ENCODE results near the genes HSD17B11, SPP1 and ABCG2.

GRCh38 chr4:86582456-86582867, 11.7 kb upstream of the PTPN13 start:
- RRBS = no CpG with 5 or more reads among the region's 2 CpGs

- RRBS = no CpG with 5 or more reads among the region's 9 CpGs
These were observed 26.7 kb downstream of the AFF1 start for GRCh38 chr4:86961412-86962061.

GRCh38 chr4:86966877-86967740, 32.3 kb downstream of the AFF1 start:
- RRBS = no CpG with 5 or more reads among the region's 3 CpGs

GRCh38 chr4:86971522-86972345, 36.9 kb downstream of the AFF1 start:
- RRBS = no CpG with 5 or more reads among the region's 3 CpGs

DNA sequence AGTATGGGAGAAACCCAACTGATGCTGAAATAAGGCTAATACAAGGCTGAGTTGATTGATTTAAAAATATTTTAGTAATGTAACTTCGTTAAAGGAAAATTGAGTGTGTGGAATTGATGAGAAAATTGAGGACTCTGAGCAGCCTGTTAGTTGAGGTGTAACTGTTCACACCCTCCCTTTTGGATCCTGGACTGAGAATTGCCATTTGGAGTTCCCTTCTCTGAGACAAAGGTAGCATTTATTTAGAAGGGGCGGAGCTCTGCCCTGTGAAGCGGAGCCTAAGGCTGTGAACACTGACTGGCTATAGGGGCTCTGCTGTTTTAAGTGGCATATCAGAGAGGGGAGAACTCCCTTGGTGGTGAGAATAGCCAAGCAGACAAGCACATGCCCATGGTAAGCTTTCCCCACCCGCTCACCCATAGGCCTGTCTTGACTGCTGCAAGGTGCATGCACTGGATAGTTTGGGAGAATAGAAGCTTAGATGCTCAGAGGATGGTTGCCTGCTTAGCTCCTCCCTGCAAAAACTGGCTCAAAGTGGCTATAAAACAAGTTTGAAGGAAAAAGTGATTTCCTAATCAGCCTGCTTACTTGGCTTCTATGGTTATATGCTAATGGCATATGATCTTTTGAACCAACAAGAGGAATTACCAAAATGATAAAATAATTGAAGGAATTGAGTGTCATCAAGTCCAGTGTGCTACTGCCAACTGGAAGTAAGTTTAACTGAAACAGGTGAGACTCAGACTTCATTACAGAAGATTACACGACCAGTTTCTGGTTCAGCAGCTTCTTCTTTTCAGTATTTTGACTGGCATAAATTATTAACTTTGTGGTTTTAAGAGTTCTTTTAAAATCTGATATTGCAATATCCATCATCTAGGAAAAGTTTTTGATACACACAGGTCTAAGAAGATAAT, 108.3 kb downstream of the AFF1 start:
- RRBS = no CpG with 5 or more reads among the region's 5 CpGs

DNA sequence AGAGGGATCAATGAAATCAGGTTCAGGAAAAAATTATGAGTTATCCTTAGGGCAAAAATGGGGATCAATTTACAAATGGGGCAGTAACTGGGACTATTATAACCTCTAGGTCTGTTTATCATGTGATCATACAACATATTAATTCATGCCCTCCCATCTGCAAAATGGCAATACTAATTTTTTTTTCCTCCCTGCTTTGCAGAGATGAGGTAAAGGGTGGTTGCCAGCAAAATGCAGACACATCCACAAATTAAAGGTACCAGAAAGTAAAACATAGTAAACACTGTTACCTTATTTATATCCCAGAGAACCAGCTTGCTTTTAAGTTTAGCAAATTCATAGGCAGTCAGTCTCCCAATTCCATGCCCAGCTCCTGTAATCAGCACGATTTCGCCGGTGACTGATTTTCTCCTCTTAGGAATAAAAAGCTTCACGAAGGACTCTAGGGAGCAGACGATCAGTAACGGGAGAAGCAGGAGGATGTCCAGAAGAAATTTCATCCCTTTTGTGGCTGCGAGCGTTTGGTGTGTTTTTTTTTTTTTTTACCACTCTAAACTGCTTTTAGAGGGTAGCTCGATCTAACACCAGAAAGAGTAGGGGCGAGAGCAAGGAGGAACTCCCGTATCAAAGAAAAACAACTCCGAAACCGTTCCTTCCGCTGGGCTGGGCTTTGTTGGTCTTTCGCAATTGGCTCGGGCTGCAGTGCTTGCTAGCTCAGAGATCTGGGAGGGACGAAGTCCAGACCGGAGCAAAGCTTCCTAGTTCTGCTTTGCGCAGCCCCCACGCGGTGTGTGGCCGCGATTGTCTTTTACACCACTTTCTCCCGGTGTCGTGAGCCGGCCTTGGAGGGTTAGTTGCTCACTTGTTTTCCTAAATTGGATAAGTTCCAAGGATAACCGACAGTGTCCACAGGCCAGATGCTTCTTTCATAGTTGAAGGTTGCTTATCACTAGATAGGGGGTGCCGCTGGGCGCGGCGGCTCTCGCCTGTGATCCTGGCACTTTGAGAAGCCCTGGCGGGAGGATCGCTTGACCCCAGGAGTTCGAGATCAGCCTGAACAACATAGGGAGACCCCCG, at the start of gene HSD17B11:
TSS of gene HSD17B11 (minus strand) at position 618 of the 1,077 bp plus-strand sequence.
- RRBS = 1% methylated on average over 5 of the region's 36 CpGs

DNA sequence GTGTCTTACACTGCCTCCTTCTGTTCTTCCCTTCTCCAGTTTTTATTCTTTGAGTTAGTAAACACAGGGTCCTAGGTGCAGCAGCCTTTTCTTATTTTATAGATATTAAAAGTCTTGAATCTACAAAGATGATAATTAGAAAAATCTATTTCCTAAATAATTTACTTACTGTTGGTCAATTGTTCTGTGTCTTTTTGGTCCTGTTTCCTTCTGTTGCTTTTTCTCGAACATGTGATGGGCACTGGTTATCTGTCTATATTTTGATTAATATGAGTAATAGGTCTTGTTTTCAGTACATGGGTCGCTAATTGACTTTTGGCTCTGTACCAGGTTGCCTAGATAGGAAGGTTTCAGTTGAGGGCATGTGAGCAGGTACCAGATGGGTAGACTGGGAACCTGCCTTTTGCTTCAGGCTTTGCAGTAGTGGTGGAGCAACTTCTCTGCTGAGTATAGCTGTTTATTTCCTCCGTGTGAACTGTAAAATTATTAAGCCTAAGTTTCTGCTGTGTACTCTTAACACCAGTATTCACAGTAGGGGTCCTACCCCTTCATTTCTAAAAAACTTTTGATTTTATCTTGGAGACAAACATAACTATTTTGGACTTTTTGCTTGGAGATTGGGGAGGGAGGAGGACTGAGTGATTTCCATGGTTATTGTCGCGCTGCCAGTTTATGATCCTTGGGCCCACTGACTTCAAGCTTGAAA, 1.3 kb downstream of the NUDT9 start:
- RRBS = no CpG with 5 or more reads among the region's 5 CpGs

- RRBS = no CpG with 5 or more reads among the region's 9 CpGs
These were observed 28.6 kb downstream of the SPARCL1 start for GRCh38 chr4:87500655-87500931.

DNA sequence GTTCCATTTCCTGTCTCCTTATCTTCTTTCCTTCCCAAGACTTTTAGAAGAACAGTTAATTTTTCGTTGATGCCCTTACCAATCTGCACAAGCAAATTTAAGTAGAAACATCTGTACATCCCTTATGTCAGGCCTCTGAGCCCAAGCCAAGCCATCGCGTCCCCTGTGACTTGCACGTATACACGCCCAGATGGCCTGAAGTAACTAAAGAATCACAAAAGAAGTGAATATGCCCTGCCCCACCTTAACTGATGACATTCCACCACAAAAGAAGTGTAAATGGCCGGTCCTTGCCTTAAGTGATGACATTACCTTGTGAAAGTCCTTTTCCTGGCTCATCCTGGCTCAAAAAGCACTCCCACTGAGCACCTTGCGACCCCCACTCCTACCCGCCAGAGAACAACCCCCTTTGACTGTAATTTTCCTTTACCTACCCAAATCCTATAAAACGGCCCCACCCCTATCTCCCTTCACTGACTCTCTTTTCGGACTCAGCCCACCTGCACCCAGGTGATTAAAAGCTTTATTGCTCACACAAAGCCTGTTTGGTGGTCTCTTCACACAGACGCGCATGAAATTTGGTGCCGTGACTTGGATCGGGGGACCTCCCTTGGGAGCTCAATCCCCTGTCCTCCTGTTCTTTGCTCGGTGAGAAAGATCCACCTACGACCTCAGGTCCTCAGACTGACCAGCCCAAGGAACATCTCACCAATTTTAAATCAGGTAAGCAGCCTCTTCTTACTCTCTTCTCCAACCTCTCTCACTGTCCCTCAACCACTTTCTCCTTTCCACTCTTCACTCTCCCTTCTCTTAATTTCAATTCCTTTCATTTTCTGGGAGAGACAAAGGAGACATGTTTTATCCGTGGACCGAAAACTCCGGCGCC, 53.6 kb upstream of the SPP1 start:
- RRBS = no CpG with 5 or more reads among the region's 20 CpGs

- RRBS = no CpG with 5 or more reads among the region's 9 CpGs
These were observed at the start of gene SPP1 for GRCh38 chr4:87975337-87975998. SPP1 (plus strand) TSS chr4:87975714.

DNA sequence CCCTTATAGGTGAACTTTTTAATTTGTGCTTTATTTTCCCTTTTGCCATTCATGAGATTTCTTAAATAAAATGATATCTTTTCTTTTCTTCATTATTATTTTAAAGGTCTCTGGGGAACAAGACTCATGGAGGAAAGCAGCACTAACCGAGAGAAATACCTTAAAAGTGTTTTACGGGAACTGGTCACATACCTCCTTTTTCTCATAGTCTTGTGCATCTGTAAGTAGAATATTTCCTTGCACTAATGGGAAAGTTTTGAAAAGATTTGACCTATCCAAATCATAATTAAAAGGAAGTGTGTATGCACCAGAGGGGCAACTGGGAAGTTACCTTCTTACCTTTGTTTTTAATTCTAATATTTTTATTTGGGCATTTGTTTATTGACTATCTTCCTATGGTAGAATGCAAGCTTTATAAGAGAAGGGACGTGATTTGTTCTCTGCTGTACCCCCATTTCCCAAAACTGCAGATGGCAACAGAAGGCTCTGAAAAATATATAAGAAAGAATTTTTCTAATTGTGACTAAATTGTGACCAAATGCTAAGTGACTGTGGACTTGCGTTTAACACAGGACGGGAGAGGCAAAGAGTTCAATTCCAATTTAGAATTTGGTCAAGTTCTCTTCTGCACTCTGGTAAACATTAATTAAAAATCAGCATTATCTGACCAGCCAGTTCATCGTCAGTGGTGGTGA, 12.1 kb downstream of the PKD2 start:
- RRBS = no CpG with 5 or more reads among the region's 6 CpGs

- RRBS = no CpG with 5 or more reads among the region's 3 CpGs
These were observed 28.0 kb downstream of the PKD2 start for GRCh38 chr4:88035369-88035909.

- RRBS = 2% methylated on average over 21 of the region's 90 CpGs
These were observed at the start of gene ABCG2 for GRCh38 chr4:88158289-88159459. ABCG2 (minus strand) TSS chr4:88158639.

DNA sequence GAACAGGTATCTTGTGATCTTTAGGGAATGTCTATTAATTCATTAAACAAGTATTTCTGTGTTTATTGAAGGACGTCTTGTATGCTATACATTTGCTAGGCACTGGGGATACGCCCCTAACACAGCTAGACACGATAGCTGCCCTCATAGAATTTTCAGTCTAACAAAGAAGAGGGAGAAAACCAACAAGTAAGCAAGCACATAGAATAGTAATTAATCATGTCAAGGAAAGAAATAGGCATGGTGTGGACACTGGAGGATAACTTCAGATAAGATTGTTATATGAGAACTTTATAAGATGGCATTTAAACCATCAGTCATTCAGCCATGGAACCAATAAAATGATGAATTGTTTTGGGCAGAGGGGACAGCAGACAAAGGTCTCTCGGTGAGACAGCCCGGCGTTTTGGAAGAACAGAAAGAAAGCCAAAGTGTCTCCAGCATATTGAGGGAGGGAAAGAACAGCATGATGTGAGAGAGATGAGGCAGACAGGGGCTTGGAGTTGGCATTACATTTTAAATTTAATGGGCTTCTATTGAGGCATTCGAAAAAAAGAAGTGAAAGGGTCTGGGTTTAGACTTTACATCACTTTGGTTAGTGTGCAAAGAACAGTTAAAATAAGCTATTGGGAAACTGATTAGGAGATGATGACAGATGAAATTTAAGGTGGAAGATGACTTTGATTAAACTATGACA, 843 bp upstream of the PPM1K start:
- RRBS = no CpG with 5 or more reads among the region's 7 CpGs

GRCh38 chr4:88320496-88321293, 36.3 kb upstream of the PPM1K start:
- RRBS = no CpG with 5 or more reads among the region's 3 CpGs

DNA sequence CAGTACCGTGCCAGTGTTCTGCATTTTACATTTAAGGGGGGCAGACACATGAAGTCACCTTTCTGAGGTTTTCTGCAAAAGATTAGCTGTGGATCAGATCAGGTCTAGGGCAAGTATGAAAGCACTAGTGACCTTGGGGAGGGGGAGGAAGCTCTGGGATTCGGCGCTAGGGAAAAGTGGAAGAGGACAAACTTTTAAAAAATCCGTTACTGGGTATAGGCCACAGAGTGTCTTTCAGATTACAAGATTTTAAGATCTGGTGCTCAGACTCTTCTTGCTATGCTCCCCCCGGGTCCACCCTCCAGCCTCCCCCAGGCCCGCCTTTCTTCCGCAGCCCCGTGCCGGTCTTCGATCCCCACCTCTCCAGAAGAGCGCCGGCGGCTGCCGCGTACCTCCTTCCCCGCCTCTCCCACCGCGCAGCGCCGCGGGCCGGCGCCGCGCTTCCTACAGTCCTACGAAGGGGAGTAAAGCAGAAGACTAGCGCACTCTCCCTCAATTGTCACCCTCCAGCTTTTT, 662 bp upstream of the HERC3 start:
- RRBS = 2% methylated on average over 16 of the region's 27 CpGs

DNA sequence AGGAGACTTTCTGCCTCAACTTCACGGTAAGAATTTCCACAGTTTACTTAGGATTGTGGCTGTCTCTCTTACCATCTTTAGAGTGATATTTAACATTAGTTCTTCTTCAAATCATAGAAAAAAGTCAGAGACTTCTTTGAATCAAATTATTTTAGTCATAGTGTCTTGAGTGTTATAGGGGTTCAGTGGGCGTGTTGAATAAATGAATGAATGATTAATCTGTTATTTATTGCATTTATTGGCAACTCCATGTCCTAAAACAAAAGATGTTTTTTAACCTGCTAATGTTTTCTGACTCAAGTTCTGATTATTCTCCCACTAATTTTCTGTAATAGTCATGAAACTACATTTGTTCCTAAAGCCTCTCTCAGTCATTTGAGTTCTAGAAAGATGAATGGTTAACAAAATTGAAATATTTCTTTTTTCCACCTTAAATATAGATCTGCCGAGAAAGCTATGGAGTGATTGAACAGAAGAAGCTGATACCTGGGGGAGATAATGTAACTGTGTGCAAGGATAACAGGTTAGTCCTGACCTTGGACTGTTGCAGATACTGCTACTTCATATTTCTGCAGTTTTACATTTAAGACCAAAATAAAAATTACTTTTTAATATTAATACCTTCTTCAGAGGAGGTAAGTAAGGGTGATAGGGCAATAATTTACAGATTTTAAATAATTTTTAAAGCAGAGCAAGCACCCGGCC, 10.7 kb downstream of the NAP1L5 start:
- RRBS = no CpG with 5 or more reads among the region's 4 CpGs

- RRBS = no CpG with 5 or more reads among the region's 1 CpG
These were observed 37.9 kb upstream of the NAP1L5 start for GRCh38 chr4:88735422-88735977.

DNA sequence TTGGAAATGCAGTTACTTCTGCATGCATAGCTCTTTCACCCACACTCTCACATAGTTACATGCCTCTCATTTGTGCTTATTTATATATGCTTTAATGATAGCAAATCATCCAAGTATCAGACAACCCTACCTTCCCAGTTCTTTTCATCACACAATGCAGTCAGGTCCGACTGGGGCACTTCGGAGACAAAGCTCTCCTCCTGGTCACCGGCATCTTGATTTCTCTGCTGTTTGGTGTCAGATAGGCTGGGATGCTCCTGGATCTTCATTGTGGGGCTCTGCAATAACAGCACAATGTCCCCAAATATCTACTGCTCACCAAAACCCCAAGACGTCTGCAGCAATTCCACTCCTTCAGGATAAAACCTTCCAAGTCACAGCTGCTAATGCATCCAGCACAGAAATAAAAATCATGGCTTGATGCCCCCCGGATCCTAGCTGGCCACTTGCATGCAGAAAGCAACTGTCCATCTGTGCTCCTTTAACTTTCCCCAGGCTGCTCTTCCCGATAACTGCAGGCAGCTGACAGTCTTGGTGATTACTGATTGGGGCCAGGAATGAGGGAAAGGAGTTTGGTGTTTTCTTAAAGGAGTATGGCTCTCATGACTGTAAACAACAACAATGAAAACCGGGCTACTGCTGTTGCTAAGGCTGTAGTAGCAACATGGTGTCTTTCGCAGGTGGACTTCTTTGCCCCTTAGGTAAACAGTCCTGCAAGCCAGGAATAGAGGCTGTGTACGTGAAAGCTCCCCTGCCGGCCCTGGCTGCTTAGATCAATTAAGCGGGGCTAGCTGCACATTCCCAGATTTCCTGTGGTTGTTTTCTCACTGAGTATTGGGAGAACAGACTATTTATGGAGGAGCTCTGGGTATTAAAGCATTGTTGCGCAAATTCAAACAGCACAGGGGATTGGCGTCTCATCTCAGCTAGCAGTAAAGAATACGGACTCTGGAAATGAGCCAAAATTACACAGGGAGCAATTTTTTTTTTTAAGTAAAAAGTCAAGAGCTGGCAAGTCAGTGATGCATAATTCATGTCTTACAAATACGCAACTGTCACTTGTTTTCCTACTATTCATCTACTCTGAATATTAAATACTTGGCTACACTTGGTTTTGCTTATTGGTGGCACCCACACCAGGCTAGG, 61.4 kb upstream of the NAP1L5 start:
- RRBS = no CpG with 5 or more reads among the region's 15 CpGs

- RRBS = no CpG with 5 or more reads among the region's 3 CpGs
These were observed 75.4 kb upstream of the NAP1L5 start for GRCh38 chr4:88772950-88773571.